ENCODE data around the gene TECTB.

DNA sequence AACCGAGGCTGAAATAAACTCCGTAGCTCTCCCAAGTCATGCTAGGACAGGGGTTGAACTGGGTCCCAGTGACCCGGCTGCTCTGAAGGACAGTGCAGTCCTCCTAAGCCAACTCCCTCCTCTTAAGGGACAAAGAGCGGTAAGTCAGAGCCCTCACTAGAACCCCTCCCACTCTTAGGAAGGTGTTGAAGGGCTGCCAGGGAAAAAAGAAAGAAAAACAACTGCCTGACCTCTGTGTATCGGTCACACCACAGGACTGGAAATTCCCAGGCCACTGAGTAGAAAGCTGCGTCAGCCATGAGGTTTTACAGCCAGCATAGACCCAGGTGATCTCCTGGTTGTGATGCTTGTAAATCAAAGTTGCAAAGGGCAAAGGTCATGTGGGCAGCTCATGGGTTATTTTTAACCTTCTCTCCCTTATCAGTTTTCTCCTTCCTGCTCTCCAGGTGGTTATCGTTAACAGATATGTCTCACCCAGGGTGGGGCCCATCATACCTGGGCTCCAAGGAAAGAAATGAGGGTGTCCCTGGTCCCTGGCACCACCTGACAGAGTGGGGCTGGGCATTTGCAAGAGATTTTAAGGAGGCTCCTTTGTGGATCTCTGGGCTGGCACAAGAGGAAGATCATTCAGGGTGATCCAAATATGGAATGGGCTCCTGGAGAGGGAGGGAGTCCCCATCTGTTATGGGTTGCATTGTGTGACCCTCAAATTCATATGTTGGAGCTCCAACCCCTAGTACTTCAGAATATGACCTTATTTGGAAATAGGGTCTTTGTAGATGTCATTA lies 91.1 kb upstream of the SMNDC1 start:
- RRBS = no CpG with 5 or more reads among the region's 7 CpGs

GRCh38 chr10:110407793-110408704 lies 89.7 kb upstream of the DUSP5 start:
- RRBS = no CpG with 5 or more reads among the region's 12 CpGs

- RRBS = no CpG with 5 or more reads among the region's 7 CpGs
Observed at GRCh38 chr10:110426144-110426679, 71.5 kb upstream of the DUSP5 start.

DNA sequence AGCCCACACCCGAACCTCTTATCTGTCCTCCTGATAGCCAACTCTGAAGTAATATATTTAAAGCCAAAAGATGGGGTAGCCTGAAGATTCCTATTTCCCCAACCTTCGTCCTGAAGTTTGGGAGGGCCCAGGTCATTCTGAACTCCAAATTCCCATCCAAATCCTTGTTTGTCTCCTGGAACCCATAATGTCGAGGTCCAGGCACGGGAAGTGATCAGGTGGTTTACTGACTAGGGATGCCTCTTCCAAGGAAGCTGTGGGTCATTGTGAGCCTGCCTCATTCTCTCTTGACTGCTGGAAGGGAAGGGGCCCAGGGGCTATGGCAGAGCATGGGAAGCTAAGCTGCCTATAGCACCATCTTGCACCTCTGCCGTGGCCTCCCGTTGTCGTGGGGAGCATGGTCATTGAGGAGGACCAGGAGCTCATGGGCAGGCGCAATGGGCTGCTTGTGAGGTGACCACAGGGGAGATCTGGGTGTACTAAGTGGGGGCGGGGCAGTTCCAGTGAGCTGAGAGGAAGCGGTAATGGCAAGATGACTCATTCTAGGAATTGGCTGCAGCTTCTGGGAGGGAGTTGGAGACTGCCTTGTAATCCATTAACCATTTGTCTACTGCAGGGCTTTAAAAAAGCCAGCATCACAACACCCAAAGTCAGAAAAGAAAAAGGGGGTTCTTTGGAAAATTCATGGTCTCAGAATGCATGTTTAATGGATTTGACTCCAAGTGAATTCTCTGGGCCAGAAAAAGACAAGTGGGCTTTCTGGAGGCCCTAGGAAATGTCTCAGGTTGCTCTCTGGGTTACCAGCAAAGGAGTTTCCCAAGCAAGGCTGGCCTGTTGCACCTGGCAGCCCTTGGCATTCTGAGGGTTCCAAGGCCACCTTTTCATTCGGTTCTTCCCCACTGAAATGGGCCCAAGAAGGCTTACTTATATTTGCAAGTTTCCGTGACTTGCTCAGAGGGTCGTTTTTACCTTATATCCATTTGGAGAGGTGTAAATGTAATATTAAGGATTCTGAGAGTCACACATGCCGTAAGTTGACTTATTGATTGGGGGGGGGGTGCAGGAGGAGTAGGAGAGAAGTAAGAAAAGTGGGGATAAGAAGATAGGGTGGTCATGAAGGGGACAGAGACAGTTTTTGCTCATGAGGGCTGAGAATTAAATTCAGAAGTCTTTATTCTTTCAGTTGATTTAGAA lies 3.6 kb downstream of the DUSP5 start:
- RRBS = no CpG with 5 or more reads among the region's 14 CpGs

DNA sequence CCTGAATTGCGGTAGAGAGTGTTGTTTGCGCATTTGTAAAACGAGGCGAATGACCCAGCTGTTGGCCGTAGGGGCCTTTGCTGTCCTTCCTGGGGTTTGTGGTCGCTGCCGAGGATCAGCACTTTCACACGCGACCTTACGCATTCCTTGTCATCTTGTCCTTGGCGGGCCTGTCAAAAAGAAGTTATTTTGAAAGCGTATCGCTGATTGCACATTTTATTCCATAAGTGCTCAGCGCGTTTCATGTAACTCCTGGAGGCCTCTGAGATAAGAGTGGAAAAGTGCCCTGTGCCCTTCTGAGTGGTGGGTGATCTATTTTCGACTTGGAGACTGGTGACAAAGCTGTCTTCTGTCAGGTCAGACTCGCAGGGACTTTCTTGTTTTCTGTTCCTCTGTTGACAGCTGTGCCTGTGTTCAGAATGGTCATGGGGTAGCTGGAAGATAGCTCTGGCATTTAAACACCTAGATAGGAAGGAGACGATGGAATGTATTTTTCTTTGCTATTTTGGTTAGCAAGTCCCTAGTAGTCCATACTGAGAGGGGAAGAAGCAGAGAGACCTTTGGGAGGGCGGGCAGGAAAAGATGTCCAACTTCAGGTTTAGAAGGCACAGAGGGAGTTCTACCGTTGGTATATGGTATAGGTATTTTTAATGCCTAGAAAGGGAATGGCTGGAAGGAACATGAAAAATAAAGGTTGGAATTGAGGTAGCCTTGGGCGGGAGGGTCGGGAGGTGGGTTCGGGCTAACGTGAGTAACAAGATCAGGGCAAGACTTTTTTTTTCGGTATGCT lies 41.1 kb downstream of the RBM20 start:
- RRBS = no CpG with 5 or more reads among the region's 25 CpGs

- RRBS = no CpG with 5 or more reads among the region's 3 CpGs
Observed at GRCh38 chr10:110820659-110820896, 51.1 kb upstream of the PDCD4 start.

- RRBS = no CpG with 5 or more reads among the region's 6 CpGs
Observed at GRCh38 chr10:110862302-110862932, 9.3 kb upstream of the PDCD4 start.

GRCh38 chr10:110897727-110898694 lies 21.0 kb downstream of the BBIP1 start:
- RRBS = no CpG with 5 or more reads among the region's 6 CpGs

DNA sequence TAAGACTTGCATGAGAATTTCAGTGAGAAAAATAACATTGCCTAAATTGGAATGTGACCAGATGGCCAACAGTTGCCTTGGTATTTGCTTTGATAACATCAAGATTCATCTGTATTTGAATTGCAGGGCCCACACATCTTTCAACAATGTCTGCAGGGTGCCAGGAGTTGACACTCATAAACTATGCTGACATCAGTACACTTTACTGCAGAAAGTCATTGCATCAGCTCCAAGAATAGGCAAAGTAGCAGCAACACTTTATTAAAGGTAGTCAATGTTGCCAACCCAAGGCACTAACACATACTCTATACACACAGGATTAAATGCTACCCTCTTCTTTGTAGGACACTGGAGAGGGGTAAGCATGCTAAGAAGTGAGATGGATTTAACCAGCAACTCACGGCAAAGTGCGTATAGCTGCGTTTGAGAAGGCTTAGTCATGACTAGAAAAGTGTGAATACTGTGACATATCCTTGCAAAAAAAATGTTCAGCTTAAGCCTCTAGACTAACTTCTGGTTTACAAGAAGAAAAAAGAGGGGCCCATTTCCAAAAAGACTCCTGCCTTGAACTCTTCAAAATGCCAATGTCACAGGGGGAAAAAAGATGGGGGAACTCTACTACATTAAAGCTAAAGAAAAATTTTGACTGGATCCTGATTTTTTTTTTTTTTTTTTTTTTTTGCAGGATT lies 2.3 kb downstream of the BBIP1 start:
- RRBS = no CpG with 5 or more reads among the region's 3 CpGs

GRCh38 chr10:110920446-110920923 lies 1.1 kb downstream of the SHOC2 start:
- RRBS = no CpG with 5 or more reads among the region's 8 CpGs

DNA sequence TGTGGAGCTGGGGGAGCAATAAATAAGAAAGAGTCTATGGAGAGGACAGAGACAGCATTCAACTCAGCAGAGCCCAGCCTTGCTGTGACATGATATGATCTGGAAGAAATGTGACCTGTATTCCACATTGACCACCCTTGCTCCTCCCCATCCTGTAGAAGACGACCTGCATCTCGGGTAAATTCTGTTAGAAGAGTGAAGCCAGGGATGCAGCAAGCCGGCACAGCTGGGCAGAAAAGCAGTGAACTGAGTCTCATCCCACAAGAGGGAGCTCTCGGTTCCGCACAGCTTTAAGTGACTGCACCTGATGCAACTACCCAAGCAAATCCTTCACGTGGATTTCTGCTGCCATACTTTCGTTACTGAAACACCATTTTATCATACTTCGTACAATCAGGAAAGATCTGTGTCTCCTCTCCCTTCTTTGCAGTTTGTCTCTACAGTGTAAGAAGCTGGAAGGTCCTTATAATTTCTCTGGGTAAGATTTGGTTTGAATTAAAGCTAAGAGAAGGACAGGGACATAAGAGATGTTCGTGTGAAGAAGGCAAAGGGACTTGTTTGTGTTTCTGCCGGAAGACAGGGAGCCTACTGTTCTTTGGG lies 427.1 kb downstream of the GPAM start:
- RRBS = no CpG with 5 or more reads among the region's 10 CpGs

- RRBS = no CpG with 5 or more reads among the region's 1 CpG
Observed at GRCh38 chr10:112089830-112090072, 93.8 kb downstream of the GPAM start.

GRCh38 chr10:112183229-112183450 lies 425 bp downstream of the GPAM start:
- RRBS = no CpG with 5 or more reads among the region's 10 CpGs

- RRBS = no CpG with 5 or more reads among the region's 3 CpGs
Observed at GRCh38 chr10:112224744-112224943, 41.1 kb upstream of the GPAM start.

DNA sequence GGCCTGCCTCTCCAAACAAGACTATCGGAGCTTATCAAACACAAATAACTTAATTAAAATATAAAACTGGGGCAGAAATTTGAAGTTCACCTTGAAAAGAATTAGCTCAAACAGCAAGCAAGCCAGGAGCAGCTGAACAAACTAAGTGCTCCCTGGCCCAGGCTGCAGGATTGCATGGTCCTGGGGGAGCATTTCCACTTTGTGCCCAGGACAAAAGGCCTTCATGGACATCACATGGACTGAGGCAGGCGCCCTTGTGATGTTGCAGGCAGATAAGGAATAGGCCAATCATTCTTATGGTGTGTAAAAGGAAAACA lies 17.5 kb upstream of the TECTB start:
- RRBS = no CpG with 5 or more reads among the region's 2 CpGs

- RRBS = no CpG with 5 or more reads among the region's 6 CpGs
Observed at GRCh38 chr10:112283189-112283504, at the start of gene TECTB. TECTB (plus strand) TSS chr10:112283400.

GRCh38 chr10:112383181-112383794 lies 9.4 kb downstream of the ACSL5 start:
- RRBS = no CpG with 5 or more reads among the region's 6 CpGs

GRCh38 chr10:112445156-112445641 lies 1.5 kb downstream of the ZDHHC6 start:
- RRBS = no CpG with 5 or more reads among the region's 6 CpGs

- RRBS = no CpG with 5 or more reads among the region's 9 CpGs
Observed at GRCh38 chr10:112678379-112679025, 231.5 kb downstream of the VTI1A start.